ENCODE measurements around the gene THSD7B.

DNA sequence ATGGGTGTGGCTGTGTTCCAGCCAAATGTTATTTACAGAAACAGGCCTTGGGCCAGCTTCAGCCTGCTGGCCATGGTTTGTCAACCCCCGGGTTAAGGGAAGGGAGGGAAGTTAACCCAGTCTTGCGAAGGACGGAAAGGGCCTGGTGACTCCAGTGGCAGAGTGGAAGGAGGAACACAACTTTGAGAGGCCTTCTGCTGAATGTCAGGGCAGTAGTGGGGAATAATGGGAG is 34.3 kb upstream of the NCKAP5 start:
- PRO-cap, result no peak

- PRO-cap, result no peak
Measured at GRCh38 chr2:134087175-134087641, 166.7 kb upstream of the MGAT5 start.

DNA sequence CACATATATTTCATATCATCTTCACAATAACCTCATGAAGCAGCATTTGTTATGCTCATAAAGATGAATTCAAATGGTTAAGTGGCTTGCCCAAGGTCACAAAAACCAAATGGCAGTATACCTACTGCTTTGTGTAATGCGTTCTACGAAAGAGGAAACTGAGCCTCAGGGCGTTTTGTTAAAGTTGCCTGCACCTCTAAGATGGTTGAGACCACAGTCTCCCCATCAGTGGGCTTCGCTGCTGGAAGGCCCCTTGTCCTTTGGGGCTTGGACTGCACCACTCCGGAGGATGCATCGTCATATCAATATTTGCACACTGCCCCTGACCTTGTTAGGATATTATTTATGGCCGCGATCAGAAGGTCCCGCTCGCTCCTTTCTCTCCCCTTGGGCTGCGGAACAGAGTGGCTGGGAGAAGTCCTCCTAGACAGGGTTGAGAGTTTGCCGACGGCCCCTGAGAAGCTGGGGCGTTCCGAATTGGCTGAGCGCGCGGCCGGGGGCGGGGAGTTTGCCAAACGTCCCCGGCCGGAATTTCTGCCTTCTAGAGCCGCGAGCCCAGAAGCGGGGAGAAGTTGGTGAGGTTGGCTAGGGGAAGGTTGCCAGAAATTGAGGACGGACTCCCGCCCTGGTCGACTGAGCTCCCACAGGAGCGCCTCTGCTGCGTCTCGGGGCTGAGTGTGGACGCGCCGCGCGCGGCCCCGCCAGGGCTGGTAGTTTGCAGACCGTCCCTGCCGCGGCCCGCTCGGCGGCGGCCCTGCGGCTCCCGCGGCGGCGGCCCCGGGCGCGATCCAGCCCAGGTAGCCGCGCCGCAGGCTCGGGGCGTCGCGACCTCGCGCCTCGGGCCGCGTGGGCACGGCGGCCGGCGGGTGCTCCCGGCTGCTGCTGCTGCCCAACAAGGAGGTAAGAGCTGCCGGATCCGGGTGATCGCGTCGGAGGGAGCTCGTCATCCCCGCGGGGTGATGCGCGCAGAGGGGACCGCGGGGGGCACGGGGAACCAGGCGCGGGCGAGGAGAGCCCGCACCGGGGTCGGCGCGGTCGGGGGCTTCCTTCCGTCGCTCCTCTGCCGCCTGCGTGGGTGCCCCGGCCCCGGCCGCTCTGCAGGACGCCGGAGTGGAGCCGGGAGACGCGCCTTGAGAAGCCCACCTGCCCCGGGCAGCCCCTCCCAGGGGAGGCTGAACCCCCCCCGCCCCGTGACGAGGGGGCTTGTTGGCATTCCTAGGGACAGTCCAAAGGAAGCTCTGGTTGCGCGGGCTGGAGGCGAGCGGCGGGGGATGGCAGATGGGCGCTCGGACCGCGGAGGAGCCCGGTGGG is 134.0 kb upstream of the MGAT5 start:
- PRO-cap, result bidirectional peak, plus-strand start at position 567 of the sequence, minus-strand start at position 389 of the sequence; bidirectional peak, plus-strand start at position 713 of the sequence, minus-strand start at position 633 of the sequence

DNA sequence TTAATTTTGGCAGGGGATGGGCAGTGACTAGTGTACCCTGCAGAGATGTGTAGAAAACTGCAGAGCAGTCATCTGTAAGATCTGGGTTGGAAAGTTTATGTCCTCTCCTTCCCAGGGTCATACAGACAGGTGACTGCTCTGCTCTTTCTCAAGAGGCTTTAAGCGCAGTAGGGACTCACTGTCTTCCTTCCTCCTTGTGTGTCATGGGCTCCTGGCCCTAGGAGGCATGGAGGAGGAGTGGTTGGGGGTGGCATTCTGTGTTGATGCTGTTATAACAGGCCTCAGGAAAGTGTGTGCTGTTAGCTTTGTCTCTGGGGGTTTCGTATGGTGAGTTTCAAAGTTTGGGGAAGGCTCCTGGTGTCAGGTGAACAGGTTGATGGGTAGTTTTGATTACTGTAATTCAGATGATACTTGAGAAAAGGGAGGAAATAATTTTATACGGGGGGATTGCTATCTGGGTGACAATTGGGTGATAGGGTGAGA is 130.5 kb upstream of the MGAT5 start:
- PRO-cap, result no peak

GRCh38 chr2:134129877-134130633 is 123.8 kb upstream of the MGAT5 start:
- PRO-cap, result no peak

DNA sequence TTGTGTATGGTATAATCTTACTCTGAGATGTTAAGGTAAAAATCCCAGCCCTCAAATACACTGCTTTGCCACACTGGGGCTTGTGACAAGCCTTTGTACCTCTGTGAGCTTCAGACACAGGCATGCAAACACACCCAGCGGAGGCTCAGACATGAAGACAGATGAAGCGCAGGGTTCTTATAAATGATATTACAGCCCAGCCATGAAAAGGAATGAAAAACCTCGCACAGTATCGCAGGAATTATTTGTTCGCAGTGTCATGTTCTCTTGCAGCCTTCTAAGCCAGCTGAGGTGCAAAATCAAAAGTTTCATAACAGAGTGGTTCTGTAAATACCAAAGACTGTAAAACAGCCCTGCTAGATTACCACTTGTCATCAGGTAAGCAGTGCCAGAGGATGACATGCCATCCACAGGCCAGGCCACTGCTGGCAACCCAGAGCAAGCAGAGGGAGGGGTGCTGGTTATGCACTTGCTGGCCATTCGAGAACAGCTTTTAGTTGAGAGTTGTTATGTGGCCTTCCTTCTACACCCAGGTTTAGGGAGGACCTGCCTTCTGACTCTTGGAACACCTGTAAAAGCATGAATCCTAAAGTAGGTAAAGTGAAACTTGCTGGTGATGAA is 114.3 kb upstream of the MGAT5 start:
- PRO-cap, result no peak

GRCh38 chr2:134239751-134240511 is 13.9 kb upstream of the MGAT5 start:
- PRO-cap, result no peak

DNA sequence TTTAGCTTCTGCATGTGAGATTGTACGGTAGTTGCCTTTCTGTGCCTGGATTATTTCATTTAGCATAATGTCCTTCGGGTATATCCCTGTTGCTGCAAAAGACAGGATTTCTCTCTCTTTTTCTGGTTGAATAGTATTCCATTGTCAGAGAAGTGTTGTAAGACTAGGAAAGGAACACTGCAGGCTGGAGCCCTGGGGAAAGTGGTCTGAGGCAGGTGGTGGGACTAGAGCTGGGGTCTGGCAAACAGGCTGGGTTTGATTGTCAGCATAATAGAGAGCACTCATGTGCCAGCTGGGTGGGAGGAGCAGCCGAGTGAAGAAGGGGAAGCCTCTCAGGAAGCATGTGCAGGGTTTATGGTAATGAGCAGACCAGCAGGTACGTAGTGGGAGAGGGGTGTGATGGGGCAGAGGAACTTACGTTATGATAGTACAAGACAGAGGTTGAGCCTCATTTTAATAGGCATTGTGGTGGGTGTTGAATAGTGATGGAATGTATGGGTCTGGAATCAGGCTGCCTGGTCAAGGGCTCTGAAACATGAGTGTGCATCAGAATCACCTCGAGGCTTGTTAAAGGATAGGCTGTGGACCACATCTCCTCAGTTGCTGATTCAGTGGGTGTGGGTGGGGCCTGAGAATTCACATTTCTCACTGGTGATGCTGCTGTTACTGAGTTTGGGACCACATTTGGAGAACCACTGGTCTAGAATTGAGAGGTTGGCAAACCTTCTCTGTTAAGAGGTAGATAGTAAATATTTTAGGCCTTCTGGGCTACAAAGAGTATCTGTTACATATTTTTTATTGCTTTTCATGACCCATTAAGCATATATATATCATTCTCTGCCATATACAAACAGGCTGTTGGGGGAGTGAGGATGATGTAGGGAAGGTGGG is 1.7 kb upstream of the MGAT5 start:
- PRO-cap, result bidirectional peak, plus-strand start at position 383 of the sequence, minus-strand start at position 315 of the sequence; bidirectional peak, plus-strand start at position 669 of the sequence, minus-strand start at position 569 of the sequence

- PRO-cap, result bidirectional peak, plus-strand start at chr2:134262861, minus-strand start at chr2:134262696
Measured at GRCh38 chr2:134262432-134263332, 8.8 kb downstream of the MGAT5 start.

GRCh38 chr2:134320925-134321478 is 67.1 kb downstream of the MGAT5 start:
- PRO-cap, result unidirectional peak, minus-strand start at chr2:134321049

GRCh38 chr2:134446405-134446963 is 192.6 kb downstream of the MGAT5 start:
- PRO-cap, result no peak

DNA sequence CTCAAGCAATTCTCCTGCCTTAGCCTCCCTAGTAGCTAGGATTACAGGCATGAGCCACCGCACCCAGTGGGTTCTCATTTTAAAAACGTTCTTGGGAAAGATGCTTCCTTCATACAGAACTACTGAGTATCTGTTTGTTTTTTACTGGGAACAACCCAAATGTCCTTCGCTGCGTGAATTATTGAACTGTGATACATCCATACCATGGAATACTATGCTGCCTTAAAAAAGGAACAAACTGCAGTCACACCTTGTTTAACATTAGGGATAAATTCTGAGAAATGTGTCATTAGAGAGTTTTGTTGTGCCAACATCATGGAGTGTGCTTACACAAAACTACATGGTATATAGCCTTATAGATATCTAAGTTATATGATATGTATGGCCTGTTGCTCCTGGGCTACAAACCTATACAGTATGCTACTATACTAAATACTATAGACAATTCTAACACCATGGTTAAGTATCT is 6.5 kb downstream of the R3HDM1 start:
- PRO-cap, result no peak

DNA sequence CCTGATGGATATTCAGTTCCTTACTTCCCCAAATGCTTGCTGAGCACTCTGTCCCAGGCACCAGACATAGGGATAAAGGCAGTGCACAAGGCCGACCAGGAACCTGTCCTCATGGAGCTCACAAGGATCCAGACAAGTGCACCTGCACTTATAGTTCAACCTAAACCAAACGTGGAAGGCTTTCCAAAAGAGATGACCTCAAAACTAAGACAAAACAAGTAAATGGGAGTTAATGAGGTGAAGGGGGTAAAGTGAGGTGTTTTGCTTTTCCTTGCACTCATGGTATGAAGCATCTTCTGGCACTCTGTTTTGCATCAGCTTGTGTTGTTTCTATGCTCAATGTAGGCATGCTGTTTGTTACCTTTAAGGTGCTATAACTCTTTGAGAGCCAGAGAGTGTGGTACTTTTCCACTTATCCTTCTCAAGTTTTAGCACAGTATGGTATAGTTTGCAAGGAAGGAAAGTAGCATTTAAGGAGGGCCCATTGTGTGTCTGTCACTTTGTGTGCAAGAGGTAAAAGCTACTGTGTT is 17.4 kb upstream of the CXCR4 start:
- PRO-cap, result no peak

GRCh38 chr2:136255670-136256483 is 137.9 kb upstream of the CXCR4 start:
- PRO-cap, result unidirectional peak, plus-strand start at chr2:136256063

DNA sequence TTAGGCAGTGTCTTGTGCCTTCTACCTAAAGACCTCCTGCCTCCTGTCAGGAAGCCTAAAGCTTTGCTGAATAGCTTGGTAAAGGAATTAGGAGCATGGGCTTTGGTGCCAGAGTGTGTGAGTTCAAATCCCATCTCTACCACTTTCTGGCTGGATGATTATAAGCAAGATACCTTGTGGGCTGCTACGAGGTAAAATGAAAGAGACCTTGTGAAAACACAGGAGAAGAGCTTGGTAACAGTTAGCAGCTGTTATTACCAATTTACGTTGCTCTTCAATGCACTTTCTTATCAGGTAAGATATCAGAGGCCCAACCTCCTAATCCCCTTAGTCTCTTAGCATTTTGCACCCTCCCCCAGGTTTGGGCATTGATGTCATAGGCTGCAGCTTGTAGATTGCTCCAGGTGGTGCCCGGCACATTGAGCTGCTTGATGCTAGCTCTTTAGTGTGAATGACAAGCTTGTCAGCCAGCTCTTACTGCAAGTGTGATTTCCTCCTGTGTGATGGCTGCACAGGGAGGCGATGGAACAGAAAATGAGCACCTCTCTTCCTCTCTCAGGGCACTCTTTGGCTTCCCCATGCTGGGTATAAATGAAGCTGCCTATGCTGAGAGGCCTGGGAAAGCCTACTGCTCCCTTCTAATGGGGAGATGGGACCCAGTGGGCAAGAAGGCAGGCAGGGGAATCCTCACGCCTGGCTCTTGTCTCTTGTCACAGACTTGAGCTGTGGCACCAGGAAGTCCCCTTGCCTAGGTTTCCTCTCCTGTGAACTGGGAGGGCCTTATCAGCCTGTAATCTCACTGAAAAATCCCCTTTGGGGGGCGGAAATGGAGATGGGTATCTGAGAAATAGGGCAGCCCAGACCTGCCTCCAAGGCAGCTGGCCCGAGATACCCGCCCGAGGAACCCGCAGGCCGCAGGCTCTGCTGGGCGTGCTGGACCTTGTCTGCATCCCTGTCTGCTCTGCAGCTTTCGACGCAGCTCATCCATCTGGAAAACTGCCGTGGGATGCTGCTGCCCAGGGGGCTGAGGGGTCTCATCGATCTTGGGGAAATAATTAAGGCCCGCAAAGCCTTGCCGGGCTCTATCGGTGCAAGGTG is 163.4 kb upstream of the CXCR4 start:
- PRO-cap, result no peak

- PRO-cap, result bidirectional peak, plus-strand start at chr2:136382540, minus-strand start at chr2:136382387
Measured at GRCh38 chr2:136381876-136382815, 264.2 kb upstream of the CXCR4 start.

GRCh38 chr2:136384507-136384929 is 266.6 kb upstream of the CXCR4 start:
- PRO-cap, result unidirectional peak, minus-strand start at chr2:136384790

DNA sequence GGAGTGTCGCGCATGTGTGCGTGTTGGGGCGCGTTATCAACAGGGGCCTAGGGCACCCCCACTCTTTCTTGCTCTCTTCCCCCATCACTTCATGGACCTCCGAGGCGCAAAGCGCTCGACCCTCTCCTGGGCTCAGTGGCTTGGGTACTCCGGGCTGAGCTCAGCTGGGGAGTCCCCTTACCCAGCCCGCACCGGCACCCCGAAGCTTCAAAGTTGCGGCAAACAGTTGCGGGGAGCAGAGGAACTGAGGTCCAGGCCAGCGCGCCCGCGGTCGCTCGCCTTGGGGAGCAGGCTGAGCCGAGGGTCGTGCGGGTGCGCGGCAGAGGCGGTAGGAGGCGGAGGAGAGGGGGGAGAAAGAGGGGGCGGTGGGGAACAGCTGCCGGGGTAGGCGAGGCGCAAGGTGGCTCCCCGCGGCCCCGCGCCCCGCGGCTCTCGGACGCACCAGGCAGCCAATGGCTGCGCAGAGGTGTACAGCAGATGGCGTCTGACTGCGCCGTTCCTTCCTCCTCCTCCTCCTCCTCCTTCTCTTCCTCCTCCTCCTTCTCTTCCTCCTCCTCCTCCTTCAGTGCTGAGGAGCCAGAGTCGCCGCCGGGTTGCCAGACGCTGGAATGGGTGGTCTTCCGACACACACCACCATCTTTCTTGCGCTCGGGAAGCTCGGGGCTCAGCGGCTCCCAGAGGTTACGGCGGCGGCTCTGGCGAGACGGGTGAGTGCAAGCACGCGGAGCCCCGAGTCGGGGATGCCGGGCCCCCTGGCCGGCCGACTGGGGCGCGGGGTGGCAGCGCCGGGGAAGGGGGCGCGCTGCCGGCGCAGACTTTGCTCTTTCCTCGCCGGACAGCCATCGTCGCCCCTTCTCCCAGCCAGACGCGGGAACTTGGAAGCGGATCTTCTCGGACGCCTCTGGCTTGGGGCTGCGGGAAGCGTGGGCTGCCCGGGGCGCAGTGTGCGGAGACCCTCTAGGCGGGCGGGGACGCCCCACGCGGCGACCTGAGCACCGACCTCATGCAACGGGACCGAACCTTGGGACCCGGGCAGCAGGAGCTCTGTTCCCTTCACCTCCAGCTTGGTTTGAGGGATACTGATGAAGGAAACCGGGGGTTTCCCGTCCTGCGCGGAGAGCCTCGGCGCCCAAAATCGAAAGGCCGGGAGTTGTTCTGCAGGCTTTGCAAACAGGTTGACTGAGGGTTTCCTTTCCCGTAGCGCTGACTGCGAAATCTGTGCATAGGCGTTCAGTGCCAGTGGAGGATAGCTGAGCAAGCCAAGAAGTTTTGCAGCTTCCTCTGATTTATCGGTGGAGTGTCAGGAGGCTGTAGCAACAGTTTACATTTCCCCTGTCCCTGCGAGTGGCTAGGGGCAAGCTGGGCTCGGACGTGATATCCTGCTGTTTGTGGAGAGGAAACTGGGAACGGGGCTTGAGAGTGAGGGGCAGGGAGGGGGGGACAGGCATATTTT is at the start of gene THSD7B:
TSS of gene THSD7B (plus strand) at position 565 of the 1,453 bp plus-strand sequence.
- PRO-cap, result no peak

DNA sequence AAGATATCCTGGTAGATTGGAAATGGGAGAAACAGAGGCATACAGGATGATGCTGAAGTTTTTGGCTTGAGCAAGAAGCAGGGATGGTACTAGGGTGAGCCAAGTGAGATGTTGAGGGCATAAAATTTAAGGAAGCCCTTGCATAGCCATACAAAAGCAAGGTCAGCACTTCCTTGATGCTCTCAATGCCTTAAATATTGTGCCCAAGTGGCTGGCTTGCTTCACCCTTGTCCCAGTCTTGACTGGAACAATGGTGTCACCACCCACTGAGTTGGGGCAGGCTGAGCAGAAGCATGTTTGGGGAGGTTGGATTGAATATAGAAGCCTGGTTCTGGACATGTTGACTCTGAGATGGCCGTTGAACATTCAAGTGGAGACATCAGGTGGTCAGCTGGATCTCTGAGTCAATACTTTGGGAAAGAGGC is 43.2 kb upstream of the HNMT start:
- PRO-cap, result no peak

- PRO-cap, result no peak
Measured at GRCh38 chr2:137942244-137943242, 21.7 kb upstream of the HNMT start.

All from pulmonary lymph node (tissue), 1 donor.